Ishikawa (cell line): ENCODE measurements around a stretch of chr9.

DNA sequence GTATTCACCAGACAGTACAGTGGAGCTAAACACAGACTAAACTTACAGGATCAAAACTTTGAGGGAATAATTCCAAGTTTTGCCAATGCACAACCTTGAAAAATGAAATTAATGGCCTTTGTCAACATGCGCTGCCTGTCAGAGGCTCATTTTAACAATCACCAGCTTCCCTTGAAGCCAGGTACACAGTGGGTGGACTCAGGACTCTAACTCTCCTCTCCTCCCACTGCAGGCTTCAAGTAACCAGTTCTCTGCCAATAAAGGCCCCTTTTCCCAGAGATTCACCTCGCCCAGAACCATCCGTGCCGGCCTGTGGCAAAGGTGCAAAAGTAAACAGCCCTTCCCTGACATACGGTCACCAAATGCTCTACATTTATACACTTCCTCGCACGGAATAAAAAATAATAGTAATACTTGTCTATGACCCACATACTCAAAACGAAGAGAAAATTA, 18.4 kb upstream of the FBP2 start:
- RRBS = no CpG with 5 or more reads among the region's 8 CpGs

- RRBS = no CpG with 5 or more reads among the region's 5 CpGs
These were observed 7.8 kb downstream of the FBP1 start for GRCh38 chr9:94631492-94631909.

GRCh38 chr9:94783181-94783842, 56.8 kb downstream of the AOPEP start:
- RRBS = no CpG with 5 or more reads among the region's 13 CpGs

DNA sequence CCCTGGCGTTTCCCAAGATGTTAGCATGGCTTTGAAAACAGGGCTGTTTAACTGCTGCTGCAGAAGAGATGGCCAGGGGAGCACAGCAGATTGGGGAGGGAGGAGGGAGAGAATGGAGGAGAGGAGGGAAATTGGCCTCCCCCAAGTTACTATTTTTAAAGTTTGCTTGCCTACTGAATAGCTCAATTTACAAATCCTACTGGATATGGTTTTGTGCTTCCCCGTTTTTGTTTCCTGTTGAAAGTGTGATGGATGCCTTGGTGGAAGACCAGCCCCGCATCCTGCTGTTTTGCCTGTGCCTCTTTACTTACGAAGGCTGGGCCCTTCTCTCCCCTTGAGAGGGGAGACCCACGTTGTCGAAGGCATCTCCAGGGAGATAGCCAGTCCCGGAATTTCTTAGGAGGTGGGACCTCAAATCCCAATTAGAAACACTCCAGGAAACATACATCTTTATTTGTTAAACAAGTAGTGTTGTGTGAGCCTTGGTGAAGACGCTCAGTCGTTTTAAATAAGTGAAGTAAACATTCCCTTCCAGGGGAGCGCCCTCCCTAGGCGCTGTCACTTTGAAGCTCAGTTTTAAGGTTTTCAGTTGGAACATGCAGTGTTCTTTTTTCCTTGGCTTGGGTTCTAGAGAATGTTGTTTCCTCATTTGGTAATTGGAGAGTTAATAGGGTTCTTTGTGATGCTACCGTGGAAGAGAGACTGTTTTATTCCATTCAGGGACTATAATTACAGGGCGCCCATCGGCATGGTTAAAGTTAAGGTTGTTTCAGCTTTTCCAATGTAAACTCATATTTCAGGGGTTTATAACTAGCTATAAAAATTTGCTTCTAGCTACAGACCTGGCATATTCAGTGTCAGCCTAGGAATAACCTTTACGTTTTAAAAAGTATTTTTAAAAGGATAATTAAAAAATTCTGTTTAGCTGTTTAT, 98.8 kb downstream of the AOPEP start:
- RRBS = no CpG with 5 or more reads among the region's 15 CpGs

GRCh38 chr9:94867748-94868391, 141.4 kb downstream of the AOPEP start:
- RRBS = no CpG with 5 or more reads among the region's 5 CpGs

- RRBS = no CpG with 5 or more reads among the region's 3 CpGs
These were observed 214.8 kb downstream of the AOPEP start for GRCh38 chr9:94941260-94941778.

DNA sequence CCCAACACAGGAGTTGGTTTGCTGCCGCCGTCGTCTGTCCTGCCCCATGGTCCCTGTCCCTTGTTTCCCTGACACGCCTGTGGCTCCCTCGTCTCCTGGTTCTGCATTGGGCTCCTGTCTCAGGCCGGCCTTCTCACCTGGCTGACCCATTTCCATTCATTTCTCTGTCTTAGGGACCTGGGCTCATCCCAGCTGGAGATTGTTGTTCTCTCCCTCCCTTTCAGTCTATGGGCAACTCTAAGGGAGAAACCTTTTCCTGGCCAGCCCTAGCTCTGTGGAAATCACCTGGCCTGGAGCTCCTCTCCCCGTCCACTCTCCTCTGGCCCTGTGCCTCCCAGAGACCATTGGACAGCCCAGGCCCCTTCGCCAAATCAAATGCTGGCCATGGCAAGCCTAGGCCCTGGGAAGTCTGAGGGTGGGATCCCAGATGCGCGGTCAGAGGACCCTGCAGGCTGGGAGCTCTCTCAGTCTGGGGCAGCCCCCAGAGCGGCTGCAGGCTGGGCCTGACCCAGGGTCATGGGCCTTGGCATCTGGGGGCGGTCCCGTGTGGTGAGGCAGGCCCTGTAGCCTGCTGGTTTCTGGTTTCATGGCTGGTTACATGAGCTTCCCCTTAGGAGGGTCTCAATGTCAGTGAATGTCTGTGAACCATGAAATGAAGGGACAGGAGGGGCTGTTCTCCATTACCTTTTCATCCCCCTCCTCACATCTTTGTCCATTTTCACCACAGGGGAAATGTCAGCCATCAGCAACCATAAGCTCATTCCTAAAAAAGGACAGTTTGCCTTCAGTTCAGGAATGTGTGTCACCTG, 253.5 kb downstream of the AOPEP start:
- RRBS = no CpG with 5 or more reads among the region's 13 CpGs

DNA sequence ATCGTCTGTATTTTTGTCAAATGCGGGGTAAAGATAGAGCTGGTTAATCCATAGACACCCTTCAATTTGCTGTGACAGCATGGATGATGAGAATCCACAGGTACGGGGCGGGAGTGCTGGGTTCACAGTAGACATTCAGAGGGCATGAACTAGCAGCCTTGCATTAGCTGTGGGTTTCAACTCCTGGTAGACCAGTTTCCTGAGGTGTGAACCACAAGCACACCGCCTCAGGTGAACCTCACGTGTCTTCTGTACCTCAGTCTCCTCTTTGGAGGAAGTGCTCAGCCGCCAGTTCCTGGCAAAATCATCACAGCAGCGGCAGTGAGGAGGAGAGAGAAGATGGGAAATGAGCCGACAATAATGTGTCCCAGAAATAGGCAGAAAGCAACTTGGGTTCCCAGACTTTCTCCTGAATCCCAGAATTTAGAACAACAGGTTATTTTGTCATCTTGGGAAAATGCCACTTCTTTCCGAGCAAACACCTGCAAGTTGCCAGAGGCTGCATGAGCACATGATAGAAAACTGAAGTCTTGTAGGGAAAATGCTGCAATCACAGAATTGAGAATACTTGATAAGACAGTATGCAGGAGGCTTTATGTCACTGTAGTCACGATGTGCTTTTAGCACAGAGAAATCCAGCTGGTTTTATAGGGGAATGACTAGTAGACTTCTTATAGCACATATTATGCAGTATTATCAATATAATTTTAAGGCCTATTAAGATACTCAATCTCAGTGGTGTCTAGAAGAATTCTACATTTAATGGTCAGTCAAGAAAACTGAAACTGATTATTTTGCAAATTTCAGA, 258.5 kb downstream of the AOPEP start:
- RRBS = no CpG with 5 or more reads among the region's 11 CpGs

DNA sequence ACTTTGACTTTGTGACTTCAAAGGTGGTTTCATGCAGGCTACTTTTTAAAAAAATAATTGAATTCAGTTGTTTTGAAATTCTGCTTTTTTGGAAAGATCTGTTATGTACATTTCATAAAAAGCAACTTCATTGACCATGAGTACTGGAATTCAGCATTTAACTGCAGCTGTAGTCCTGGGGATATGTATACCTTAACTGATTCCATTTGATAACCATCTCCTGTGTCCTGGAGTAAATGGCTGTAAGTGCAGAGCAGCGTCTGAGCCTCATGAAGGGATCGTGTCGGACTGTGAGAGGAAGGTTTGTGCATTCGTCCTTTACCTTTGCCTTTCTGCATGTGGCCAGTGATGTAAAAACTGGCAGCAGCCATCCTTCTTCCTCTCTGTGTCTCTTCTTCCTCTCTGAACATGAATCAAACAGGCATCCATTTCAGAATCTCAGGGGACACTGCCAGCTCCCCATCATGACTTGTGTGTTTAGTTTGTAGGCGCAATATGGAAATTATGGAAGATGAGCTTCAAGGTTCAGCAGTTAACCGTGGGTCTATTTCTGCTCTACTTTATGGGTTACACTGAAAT, 287.1 kb downstream of the FANCC start:
- RRBS = no CpG with 5 or more reads among the region's 6 CpGs

- RRBS = no CpG with 5 or more reads among the region's 3 CpGs
These were observed 280.8 kb downstream of the FANCC start for GRCh38 chr9:95036623-95037252.

DNA sequence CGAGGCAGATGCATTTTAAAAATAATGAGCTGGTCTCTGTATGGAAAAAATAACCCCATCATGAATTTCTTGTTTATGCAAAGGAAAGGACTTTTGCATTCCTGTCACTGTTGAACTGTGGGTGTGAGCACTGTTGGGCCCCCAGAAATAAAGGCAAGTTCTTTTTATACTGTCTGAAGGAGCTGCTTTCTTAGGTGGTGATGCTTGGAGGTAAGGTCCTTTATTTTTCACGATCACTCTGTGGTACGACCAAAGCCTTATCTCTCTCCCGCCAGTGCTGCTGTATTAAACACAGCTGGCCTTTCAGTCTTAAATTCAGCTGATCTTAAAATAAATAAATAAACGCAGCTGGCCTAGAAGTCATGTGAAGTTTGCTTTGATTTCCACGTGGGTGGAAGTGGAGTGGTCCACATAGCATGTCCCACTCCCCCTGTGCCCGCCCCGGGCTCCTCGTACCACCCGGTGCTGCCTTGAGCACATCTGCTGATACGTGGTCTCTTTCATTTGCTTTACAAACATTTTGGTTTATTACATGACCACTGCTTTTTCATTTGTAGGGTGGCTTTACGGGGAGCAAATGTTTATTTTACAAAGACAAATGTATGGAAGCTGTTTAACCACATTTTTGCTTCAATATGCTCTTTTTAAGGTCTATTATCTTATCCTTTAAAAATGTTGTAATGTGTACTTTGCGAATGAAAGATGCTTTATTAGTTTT, 260.4 kb downstream of the FANCC start:
- RRBS = no CpG with 5 or more reads among the region's 13 CpGs

GRCh38 chr9:95077637-95078441, 239.7 kb downstream of the FANCC start:
- RRBS = no CpG with 5 or more reads among the region's 21 CpGs

GRCh38 chr9:95112668-95113524, 204.6 kb downstream of the FANCC start:
- RRBS = no CpG with 5 or more reads among the region's 12 CpGs

GRCh38 chr9:95147700-95148129, 169.8 kb downstream of the FANCC start:
- RRBS = no CpG with 5 or more reads among the region's 5 CpGs

- RRBS = no CpG with 5 or more reads among the region's 4 CpGs
These were observed 127.1 kb downstream of the FANCC start for GRCh38 chr9:95190331-95190866.

DNA sequence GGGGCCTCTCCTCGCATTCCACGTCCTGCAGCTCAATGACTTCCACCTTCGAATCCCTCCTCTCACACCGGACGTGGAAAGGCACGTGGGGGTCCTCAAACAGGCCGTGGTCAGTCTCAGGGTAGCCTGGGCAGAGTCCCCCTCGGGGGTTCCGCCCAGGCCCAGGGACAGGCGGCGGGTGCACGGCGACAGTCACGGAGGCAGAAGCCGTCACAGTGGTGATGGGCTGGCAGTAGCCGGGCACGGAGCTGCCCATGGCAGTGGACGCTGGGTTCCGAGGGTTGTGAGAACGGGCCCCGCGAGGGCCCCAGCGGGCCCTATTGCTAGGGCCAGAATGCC, 62.2 kb downstream of the PTCH1 start:
- RRBS = 95% methylated on average over 4 of the region's 23 CpGs

GRCh38 chr9:95709095-95709328, 166.5 kb upstream of the ERCC6L2 start:
- RRBS = no CpG with 5 or more reads among the region's 1 CpG

DNA sequence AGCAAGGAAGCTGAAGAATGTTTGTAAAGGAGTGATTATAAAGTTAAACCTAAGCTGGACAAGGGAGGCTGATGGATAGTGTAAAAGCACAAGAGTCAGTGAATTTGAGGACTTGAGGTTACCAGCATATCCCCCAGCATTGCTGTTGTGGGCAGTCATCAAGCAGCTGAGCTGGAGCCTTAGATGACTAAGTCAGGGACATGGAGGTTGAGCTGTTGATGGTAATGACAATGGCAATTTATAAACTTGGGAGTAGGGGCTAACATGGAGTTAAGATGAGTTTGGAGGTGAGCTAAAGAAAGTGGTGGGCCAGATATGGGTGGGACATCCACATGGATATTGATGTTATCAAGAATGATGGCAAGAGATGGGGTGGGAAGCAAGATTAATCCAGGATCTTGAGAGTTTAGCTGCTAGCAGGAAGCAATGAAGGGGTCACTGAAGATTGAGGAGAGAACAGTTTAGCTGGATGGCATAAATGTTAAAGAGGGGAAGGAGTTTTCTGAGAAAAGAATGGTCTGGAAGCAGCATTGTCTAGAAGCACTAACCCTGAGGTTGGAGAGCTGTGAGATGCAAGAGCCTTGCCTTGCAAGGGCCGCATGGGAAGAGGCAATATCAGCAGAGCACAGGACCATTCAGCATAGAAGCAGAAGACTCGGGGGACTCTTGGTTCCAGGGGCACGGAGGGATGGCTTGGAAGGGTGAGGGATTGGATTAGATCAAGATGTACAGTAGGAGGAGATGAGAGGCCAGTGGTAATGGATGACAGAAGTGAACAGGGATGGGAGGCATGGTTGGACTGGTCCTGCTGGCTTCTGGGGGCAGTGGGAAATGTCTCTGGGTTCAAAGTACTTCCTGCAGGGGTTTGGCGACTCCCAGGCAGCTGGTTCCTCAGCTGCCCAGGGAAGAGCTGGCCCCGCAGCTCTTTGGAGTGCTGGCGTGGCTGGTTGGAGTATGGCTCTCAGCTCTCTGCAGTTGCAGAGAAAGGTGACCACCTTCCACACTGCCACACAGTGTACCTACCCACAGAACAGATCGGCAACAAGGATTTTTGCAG, 131.9 kb downstream of the ERCC6L2 start:
- RRBS = no CpG with 5 or more reads among the region's 7 CpGs

DNA sequence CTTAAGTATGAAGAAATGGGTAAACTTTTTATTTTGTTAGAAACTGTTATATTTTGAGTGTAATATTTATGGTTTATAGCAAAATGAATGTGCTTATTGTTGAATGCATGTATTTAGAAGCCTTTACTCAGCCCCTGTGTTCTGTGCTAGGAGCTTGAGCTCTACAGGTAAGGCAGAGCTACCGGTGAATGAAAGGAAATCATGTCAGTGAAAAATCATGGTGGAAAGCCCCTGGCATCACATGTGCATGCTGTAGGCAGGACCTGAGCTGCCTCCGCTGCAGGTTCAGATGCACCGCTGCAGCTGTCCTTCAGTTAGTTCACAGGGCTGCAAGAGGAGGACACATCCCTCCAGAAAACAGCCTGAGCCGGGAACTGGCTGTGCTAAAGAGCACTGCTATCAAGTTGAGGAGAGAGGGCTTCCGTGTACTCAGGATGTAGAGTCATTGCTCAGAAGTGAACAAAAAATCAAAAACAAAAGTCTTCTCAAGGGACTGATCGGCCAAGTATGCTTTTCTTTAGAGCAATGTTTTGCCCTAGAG, 138.5 kb downstream of the ERCC6L2 start:
- RRBS = no CpG with 5 or more reads among the region's 6 CpGs

DNA sequence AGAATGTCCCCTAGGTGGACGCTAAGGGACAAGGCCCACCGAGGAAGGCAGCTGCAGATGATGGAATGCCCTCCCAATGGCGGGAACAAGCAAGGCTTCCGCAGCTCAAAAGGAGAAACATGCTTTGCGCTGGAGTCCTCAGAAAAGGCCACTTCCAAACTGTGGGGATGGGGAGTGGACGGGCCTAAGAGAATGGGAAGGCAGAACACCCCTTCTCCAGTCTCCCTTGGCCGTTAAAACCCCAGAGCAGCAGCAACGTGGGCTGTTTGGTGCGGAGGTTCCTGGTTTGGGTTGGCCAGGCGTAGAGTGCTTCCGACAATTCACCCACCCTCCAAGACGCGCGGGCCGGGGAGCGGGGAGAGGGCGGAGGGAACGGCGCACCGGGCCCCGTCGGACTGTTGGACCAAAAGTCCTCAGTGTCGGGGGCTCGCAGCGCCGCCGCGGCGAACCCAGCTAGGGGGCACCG, 145.1 kb downstream of the ERCC6L2 start:
- RRBS = 5% methylated on average over 7 of the region's 30 CpGs